ENCODE data around the genes SPATA31D1, FRMD3 and HNRNPK.

- RRBS, result no CpG with 5 or more reads among the region's 3 CpGs
Observed at GRCh38 chr9:77987739-77988367, 43.8 kb downstream of the GNAQ start.

- RRBS, result 7% methylated on average over 3 of the region's 14 CpGs
Observed at GRCh38 chr9:78030065-78030577, 1.5 kb downstream of the GNAQ start.

GRCh38 chr9:78032017-78032791 lies 593 bp upstream of the GNAQ start:
- RRBS, result 4% methylated on average over 51 of the region's 89 CpGs

GRCh38 chr9:79013788-79014195 lies 558.0 kb upstream of the TLE4 start:
- RRBS, result no CpG with 5 or more reads among the region's 2 CpGs

GRCh38 chr9:81562802-81563183 lies 126.6 kb downstream of the TLE1 start:
- RRBS, result no CpG with 5 or more reads among the region's 7 CpGs

DNA sequence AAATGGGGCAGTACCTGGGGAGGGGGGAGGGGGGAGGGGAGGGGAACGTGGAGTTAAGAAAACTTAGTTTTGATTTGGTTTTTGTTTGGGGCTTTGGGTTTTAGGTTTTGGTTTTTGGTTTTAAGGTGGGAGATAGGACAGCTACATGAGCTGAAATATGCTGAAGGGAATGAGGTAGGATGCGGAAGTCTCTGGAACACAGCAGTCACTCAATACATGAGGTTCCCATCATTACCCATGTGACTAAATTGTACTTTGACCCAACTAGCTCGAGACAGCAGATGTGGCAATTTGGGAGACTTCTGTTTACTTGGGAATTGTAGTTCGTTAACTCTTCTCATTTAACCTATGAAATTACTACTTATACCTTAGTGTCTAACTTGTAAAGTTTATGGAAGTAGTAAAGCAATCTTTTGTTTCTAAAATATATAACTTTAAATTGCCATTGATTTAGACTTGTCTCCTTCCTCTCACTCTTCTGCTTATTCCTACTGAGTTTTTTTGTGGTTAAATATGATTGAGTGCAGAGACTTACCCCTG lies 124.2 kb downstream of the TLE1 start:
- RRBS, result no CpG with 5 or more reads among the region's 4 CpGs

GRCh38 chr9:81759686-81760226 lies 70.4 kb upstream of the TLE1 start:
- RRBS, result no CpG with 5 or more reads among the region's 5 CpGs

DNA sequence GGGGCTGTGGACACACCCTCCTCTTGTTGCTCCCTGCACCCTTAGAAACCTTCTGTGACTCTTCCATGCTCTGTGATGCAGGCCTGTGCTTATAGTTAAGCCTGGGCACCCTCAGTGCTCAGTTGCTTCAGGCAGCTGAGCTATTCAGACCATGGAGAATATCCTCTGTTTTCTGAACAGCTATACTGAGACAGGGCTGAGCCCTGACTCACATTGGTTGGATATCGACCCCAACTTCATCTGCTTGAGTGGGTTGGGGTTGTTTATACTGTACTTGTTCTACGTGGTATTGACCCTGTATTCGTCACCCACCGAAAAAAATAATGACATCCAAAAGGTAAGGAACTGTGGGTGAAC lies at the start of gene SPATA31D1:
Gene SPATA31D1, plus strand, starts transcription at position 105 of the 357 bp plus-strand sequence.
- RRBS, result no CpG with 5 or more reads among the region's 4 CpGs

DNA sequence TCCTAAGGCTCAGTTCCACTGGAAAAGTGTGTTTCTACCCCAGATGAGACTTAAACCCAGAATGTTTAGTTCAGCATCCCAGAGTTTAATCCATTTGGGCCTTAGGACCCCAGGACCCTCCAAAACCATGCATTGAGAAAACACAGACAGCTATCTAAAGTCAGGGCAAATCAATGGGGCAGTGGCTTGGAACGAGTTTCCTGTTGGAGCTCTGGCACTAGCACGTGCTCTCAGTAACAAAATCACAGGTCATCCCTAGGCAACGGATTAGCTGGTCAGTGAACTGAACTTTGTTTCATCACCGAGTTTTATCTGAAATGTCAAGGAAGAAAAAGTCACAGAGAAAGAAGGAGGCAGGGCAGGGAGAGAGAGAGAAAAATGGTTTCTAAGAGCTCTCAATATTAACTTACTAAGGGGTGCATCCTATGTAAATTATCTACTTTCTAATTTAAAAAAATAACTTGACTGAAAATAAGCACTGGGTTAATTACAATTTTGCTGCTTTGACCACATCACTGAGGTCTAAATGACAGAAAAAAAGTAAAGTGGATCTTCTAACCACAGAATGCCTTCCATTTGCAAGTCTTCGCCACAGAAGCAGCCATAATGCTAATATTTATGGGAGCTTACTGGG lies 504.1 kb downstream of the RASEF start:
- RRBS, result no CpG with 5 or more reads among the region's 5 CpGs

DNA sequence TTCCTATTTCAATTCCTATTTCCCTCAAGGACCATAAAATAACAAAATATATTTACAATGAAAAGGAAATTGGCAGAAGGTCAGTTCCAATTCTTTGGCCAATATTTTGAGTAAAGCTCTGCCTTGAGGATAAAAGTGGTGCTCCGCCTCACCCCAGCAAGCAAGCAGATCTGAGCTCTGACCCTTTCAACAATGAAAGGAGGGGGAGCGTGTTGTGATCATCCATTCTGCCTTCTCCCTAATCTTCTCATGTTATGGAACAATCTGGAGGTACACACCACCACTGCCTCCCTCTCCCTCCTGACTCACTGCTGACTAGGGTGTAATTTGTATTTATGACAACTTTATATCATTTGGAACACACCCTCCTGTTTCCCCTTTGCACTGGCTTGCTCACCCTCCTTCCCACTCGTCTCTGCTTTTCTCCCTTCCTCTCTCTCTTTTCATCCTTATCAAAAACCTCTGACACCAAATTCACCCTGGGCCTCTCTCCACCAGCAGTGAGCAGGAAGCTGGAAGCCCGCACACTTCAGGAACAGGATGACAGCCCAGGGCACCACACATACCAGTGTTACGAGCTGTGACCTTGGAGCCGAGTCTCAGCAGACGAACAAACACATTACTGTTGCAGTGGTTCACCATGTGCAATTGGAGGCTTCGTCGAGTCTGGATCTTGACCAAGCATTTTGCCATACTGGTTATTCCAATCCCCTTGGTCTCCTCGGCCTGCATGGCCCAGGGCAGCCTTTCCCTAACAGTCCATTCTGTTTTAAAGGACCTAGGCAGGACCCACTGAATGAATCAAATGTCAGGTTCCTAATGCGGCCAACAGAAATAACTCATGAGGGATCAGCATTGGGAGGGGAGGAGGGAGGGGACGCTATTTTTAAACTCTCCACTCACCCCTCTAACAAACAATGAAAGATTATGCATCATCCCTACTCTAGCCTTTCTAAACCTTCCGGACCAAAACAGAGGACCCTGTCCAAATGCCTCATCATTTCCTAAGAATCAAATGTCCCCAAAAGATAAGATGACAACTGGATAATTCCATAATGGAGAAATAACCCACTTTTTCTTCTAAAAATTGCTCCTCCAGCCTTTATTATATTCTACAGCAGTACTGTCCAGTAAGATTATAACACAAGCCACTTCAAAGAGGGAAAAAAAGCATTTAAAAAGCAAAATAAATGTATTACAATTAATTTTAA lies 203.9 kb upstream of the RASEF start:
- RRBS, result no CpG with 5 or more reads among the region's 13 CpGs

- RRBS, result no CpG with 5 or more reads among the region's 5 CpGs
Observed at GRCh38 chr9:83451351-83451839, 86.8 kb downstream of the FRMD3 start.

DNA sequence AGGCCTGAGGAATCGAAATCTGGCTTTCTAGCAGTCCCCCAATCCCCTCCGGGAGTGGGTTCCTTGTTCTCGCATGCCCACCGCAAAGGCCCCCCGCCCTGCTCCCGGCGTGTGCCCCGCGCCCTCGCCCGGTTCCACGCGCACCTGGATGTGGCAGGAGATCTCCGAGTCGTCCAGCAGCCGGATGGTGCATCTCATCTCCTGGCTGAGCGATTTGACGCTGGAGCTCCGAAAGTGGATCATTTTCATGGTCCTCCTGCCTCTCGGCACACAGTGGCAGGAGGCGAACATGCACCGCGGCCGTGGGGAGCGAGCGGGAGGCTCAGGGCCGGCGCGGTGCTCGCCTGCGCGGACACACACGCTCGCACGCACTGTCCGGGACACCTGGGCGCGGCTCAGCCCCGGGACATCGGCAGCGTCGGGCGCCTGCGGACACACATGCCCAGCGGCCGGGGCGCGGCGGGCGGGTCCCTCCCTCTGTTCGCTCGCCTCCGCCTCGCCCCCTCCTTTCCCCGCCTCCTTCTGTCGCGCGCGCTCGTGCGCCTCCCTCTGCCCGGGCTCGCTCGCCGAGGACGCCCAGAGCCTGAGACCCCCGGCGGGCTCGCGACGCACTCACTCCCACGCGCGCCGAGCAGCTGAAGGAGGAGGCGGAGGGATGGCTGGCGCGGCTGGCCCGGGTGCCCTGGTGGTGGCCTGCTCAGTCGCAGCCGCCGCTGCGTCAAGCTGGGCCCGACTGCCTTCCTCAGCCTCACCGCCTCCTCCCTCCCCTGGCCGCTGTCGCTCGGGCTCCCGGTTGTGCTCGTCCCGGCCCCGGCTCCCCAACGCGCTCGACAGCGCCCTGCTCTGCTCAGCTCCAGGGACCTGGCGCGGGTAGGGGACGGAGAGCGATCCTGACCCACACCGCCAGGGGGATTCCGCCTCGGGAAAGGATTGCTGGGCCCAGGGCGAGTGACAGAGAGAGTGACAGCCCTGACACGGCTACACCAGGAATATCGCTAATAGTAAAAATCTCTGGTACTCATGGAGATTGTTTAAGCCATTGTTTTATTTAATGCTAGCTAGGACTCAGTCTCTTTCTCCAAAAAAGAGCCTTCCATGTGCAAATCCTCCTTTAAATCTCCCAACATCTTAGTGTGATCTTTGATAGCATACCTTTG lies at the start of gene FRMD3:
Gene FRMD3, minus strand, starts transcription at position 461 of the 1,157 bp plus-strand sequence.
- RRBS, result 4% methylated on average over 56 of the region's 106 CpGs

GRCh38 chr9:83554220-83554782 lies 16.1 kb upstream of the FRMD3 start:
- RRBS, result no CpG with 5 or more reads among the region's 4 CpGs

DNA sequence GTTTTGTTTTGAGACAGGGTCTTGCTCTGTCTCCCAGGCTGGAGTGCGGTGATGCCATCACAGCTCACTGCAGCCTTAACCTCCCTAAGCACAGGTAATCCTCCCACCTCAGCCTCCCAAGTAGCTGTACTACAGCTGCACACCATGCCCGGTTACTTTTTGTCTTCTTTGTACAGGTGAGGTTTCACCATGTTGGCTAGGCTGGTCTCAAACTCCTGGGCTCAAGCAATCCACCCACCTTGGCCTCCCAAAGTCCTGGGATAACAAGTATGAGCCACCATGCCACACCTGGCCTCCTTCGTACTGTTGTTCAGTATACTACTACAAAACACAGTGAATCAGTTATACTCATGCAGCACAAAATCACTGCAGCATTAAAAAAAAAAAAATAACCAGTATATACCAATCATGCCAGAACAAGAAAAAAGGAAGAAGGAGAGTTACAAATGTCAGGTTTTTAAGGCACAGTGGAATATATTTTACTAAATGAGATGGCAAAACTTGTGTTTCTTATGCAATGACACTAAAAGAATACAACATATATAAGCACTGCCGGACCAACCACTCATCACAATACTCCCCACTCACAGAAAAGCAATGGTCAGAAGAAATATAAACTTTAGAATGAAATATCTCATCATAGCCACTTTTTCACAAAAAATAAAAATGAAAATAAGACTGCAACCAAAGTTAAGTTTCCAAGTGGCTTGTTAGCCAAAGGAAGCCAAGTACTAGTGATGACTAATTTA lies 33.8 kb downstream of the UBQLN1 start:
- RRBS, result no CpG with 5 or more reads among the region's 4 CpGs

GRCh38 chr9:83706932-83707862 lies 561 bp downstream of the UBQLN1 start:
- RRBS, result 1% methylated on average over 20 of the region's 73 CpGs

DNA sequence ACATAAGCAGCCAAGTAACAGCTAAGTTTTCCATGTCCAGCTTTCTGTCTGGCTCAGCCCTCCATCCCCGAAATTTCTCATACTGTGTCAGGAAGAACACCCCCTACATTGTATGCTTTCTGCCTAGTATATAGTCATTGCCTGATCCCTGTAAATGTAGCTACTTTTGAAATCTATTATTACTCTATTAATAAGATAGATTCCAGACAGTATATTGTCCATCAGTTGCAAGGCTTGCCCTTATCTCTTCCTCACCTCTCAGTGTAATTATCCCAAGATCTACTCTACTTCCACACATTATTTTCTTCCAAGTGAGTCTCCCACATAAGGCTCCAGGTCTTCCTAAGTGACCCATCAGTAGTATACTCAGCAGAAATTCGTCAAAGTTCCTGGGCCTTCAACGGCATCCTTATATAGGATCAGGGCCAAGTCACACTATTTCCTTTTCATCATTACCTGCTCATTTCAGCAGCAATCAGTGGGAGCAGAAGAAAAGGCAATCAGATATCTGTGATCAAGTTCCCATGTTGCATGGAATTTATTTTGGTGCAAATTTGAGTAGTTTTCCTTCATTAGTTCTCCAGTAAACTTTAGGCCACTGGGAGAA lies 20.2 kb downstream of the GKAP1 start:
- RRBS, result no CpG with 5 or more reads among the region's 3 CpGs

DNA sequence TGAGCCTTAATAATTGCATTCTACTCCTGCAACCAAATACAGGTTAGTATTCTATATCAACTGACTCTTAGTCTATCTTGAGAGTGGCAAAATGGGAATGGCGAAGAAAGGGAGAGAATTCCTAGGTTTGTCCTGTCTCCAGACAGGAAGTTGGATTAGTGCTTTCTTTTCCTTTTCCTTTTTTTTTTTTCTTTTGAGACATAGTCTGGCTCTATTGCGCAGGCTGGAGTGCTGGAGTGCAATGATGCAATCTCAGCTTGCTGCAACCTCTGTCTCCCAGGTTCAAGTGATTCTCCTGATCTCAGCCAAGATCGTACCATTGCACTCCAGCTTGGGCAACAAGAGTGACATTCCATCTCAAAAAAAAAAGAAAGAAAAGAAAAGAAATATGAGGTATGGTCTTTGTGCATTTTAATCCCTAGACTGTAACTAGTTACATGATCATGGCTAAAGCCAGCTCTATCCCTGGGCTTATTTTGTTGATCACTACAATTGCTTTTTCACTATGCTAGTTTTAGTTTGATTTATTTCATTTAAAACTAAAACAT lies 12.6 kb upstream of the KIF27 start:
- RRBS, result no CpG with 5 or more reads among the region's 3 CpGs

GRCh38 chr9:83977870-83978719 lies 1.9 kb downstream of the HNRNPK start:
- RRBS, result no CpG with 5 or more reads among the region's 8 CpGs

- RRBS, result 3% methylated on average over 11 of the region's 57 CpGs
Observed at GRCh38 chr9:83980047-83980660, at the start of gene HNRNPK. HNRNPK (minus strand) TSS chr9:83980215.

- RRBS, result 13% methylated on average over 5 of the region's 13 CpGs
Observed at GRCh38 chr9:86100049-86100402, 668 bp upstream of the GOLM1 start.